Epithelial cell of alveolus of lung (primary cell): Measurements from ENCODE around the gene CCDC170.

GRCh38 chr6:150492511-150492708 lies 107.3 kb upstream of the PLEKHG1 start:
- RAMPAGE, long total RNA: no peak
- RRBS: no CpG with 5 or more reads among the region's 1 CpG

GRCh38 chr6:150600069-150601180 lies 740 bp downstream of the PLEKHG1 start:
- RAMPAGE, long total RNA: no peak
- RRBS: 3% methylated on average over 25 of the region's 104 CpGs

DNA sequence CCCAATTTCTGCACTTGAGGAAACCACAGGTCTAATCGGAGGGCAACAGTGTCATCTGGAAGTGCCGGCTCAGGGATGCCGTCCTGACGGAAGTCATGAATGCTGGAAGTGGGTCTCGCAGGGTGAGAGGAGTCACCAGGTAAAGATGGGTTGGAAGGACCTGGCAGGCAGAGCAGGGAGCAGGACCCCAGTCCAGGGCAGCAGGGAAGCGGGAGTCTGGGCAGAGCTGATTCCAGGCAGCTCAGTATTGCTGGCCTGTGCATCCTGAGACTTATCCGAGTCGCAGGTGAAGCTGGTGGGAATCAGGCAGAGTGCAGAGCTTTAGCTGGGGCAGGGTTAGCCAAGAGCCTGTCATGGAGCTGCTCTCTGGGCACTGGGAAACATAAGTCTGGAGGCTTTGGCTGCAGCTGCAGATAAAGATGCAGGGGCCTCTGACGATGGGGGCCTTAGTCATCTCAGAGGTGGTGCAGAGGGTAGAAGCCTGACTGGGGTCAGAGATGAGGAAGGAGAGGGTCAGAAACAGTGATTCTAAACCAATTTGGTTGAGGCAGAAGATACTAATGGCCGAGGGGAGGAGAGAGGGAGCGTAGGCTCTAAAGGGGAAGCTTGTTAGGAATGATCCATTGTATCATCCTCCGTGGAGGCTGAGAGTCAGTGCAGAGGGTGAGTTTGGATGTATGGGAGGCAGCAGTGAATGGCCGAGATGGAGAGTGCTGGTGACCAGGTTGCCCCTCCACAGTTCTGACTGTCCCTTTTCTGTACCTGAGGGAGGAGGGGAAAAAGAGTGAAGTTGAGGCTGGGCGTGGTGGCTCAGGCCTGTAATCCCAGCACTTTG lies 33.7 kb downstream of the PLEKHG1 start:
- RAMPAGE, long total RNA: no peak
- RRBS: no CpG with 5 or more reads among the region's 14 CpGs

DNA sequence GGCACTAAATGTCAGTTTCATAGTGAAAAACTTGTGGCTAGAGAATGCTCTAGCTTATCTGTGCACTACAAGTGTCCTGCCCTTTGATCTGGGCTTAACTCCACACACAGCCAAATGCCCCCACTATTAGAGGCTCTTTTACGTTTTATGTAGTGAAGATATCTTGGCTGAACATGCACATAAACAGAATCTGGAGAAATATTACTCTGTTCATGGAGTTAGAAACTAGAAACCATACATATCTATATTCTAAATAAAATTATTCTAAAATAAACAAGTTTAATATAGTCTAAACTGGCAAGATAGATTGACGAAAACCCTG lies 41.2 kb downstream of the PLEKHG1 start:
- RAMPAGE, long total RNA: no peak
- RRBS: no CpG with 5 or more reads among the region's 2 CpGs

GRCh38 chr6:150668326-150668887 lies 68.7 kb downstream of the PLEKHG1 start:
- RAMPAGE, long total RNA: no peak
- RRBS: no CpG with 5 or more reads among the region's 5 CpGs

DNA sequence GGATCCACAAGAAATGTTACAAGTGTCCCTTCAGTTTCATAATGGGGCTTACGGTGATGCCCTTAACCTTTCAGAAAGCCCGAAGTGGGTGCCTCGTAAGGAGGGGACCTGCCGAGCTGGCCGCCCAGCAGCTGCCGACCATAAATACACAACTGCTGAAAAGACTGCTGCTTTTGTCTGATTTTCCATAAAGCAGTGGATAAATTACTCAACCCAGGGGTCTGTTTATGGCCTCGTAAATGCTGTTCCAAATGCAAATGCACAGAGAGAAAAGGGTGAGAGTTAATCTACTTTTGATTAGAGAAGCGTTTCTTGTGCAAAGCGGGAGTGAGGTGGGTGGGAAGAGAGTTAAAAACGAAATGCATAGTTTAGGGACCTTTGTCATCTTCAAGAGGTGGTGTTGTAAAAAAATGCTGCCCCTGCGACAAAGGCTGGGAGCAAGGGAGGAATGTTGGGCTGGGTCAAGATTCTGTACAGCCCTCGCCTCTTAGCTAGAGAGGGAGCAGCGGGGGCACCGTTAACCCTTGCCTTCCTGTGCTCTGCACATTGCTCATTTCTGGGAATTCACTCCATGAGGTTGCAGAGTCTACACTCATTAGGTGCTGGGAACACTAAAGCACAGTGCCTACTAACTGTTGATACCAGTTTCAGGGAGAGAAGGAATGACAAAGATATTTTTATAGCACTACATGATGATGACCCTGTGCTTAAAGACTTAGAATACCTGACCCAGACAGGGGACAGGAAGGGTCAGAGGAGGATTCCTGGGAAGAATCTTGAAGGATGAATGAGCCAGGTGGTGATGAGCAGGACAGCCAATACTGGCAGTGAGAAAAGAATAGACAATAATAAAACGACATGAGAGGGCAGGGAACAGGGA lies 111.9 kb upstream of the MTHFD1L start:
- RAMPAGE, long total RNA: no peak
- RRBS: no CpG with 5 or more reads among the region's 15 CpGs

DNA sequence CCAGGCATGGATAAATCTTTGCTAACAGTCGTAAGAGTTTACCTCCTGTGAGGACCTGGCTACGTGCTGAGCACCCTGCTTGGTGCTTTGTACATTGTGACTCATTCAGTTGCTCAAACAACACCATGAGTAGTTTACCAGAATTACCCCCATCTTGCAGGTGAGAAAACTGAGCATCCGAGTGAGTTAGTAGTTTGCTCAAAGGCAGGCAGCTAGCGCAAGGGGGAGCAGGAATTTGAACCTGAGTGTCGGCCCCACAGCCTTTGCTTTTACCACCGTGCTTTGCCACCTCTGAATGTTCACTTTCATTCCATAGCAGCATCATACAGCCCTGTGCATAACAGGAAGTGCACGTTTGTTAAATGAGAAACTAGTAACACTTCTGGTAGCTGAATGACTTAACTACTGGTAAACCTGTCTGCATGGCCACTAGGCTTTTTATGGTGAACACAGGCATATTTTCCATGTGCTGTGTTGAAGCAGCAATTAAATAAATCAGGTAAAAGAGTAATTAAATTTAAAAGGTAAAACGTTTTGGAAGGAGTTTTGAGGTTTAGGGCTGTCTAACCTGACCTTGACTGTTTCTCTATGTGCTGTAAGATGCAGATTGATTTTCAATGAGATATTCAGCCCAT lies 122.0 kb downstream of the MTHFD1L start:
- RAMPAGE, long total RNA: no peak
- RRBS: no CpG with 5 or more reads among the region's 8 CpGs

DNA sequence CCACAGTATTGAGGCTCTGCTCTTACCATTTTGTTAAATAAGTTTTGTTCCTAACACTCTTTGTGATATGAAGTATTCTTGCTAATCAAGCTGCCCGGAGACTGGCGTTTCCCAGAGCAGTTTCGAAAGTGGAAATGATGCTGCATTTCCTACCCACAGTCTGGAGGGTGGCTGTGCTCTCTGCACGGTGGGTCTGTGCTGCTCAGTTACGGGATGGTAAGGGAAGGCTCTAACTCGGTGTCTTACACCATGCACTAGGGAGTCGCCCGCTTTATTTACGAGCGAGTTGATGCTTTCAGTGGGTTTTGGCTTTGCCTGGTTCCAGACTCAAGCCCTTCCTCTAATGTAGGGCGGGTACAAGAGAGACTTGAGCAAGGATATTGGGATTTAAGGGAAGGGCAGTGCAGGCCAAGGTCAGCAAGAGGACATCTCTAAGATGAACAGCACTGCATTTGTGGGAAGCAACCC lies 180.1 kb upstream of the AKAP12 start:
- RAMPAGE, long total RNA: no peak
- RRBS: no CpG with 5 or more reads among the region's 11 CpGs

- RAMPAGE, long total RNA: no peak
- RRBS: no CpG with 5 or more reads among the region's 9 CpGs
Observed at GRCh38 chr6:151060078-151060832, 179.5 kb upstream of the AKAP12 start.

- RAMPAGE, long total RNA: no peak
- RRBS: no CpG with 5 or more reads among the region's 13 CpGs
Observed at GRCh38 chr6:151254542-151255228, 14.9 kb downstream of the AKAP12 start.

DNA sequence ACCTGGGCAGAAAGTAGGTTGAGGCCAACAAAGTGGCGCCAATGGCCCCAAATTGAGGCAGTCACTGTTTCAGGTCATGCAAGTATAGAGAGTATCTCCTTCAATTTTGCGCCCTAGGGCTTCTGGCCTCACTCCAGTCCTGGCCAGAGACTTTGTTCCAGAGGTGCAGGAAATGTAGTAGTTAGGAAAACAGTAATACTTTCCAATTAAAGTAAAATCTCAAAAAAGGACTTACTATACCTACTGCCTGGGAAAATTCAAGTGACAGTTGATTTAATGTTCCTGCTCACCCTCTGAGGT lies 832 bp downstream of the ARMT1 start:
- RAMPAGE, long total RNA: no peak
- RRBS: no CpG with 5 or more reads among the region's 2 CpGs

- RAMPAGE, long total RNA: no peak
- RRBS: no CpG with 5 or more reads among the region's 10 CpGs
Observed at GRCh38 chr6:151490777-151491460, 2.9 kb upstream of the CCDC170 start.

DNA sequence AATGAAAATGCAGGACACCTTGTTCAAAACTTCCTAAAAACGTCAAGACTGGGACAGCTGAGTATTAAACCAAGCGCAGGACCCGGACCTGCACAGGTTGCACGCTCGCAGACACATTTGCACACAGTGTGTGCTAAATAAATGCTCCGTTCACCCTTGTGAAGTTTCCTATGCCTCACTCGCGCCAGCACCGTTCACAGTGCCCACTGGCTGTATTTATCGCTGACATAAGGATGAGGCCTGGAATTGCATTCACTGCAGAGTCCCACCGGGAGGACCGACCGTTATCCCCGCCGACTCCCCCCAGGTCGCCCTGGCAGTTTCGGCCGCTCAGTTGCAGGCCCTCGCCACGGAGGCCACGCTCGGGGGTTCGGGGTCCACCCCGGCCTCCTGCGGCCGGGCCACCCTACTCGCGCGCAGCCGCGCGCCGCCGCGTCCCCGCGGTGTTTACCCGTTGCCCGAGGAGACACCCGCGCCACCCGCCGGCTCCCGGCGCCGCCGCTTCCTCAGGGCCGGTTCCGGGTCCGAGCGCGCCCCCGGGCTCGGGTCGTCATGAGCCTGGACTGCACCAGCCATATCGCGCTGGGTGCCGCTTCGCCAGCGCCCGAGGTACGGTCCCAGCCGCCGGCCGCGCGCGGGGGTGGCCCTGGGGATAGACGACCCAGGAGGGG lies at the start of gene CCDC170:
CCDC170 (plus strand) TSS at position 441 of the 671 bp plus-strand sequence.
- RAMPAGE, long total RNA: no peak
- RRBS: 6% methylated on average over 31 of the region's 69 CpGs

- RAMPAGE, long total RNA: no peak
- RRBS: no CpG with 5 or more reads among the region's 4 CpGs
Observed at GRCh38 chr6:151656315-151656962, 151.0 kb upstream of the ESR1 start.

GRCh38 chr6:151680802-151682119 lies 126.2 kb upstream of the ESR1 start:
- RAMPAGE, long total RNA: no peak
- RRBS: 10% methylated on average over 4 of the region's 41 CpGs

GRCh38 chr6:151763260-151764389 lies 43.9 kb upstream of the ESR1 start:
- RAMPAGE, long total RNA: no peak
- RRBS: no CpG with 5 or more reads among the region's 24 CpGs

DNA sequence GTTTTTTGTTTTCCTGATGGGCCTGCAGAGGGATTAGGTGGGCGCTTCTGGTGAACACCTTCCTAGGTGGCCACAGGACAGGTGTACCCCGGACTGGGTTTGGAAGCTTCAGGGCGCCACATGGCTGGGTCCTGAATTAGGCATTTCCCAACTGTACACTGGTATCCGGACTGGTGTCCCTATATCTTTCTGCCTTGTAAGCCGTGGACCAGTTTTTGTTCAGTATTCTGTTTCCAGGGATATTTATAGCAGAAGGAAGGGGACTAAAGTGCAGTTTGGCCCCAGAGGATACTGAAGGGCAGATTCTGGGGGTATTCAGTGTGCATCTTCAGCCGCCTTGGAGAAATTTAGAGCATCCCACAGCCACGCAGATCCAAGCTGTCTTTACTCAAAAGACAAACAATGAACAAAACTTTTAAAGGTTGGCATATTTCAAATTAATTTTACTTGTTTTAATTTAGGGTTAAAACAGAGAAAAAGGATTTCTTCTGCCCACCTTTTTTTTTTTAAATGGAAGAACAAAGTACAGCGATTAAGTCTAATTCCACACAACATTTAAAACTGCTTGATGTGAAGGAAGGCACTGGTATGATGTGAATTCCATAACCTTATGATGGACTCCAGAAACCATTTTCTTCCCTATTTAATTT lies 2.0 kb downstream of the ESR1 start:
- RAMPAGE, long total RNA: no peak
- RRBS: 43% methylated on average over 3 of the region's 8 CpGs

DNA sequence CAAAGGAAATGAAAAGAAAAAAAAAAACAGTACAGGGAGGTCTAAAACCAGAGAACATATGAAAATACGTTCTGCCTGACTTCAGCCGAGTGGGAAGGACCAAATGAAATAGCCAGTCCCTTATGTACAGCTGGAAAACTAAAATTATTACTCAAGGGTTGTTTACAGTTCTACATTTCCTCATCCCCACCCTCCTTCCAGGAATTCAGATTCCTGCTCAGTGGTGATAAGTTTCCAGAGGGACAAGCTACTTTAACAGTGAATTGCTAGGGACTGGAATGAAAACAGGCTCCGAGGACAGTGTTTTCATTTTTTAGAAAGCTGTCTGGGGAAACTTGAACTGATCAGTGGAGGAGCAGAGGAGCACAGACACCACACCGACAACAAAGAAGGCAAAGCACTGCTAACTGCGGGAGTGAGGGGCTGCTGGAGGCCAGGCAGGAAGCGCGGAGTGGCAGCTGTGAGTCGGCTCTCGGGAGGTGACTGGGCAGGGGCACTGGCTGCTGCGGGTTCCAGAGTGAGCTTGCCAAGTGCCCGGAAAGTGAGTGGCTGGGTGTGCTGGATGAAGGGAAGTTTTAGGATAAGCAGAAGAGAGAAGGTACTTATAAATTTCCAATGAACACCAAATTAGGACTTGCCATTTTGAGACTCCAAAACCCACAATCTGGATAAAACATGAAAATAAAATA lies 322.3 kb downstream of the ESR1 start:
- RAMPAGE, long total RNA: no peak
- RRBS: no CpG with 5 or more reads among the region's 11 CpGs

DNA sequence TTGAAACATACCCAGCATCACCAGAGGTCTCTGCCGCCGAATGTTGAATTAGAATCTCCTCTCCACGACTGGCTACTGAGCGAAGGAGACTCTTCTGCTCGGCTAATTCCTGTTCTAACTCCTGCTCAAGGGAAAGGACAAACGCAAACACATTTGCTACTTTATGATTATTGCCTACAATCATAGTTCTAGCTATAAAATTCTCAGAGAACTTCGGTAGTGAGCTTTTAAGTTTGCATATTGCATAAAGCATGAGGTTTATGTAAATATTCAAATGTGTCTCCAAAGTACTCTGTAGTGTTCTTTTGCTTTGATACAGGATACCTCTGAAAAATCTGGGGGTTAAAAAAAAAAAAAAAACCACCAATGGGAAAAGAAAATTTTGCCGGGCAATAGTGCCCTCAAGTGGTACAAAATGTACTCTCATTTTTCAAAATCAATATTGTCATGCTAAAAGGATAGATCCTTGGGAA lies 369.1 kb downstream of the SYNE1 start:
- RAMPAGE, long total RNA: no peak
- RRBS: no CpG with 5 or more reads among the region's 8 CpGs

DNA sequence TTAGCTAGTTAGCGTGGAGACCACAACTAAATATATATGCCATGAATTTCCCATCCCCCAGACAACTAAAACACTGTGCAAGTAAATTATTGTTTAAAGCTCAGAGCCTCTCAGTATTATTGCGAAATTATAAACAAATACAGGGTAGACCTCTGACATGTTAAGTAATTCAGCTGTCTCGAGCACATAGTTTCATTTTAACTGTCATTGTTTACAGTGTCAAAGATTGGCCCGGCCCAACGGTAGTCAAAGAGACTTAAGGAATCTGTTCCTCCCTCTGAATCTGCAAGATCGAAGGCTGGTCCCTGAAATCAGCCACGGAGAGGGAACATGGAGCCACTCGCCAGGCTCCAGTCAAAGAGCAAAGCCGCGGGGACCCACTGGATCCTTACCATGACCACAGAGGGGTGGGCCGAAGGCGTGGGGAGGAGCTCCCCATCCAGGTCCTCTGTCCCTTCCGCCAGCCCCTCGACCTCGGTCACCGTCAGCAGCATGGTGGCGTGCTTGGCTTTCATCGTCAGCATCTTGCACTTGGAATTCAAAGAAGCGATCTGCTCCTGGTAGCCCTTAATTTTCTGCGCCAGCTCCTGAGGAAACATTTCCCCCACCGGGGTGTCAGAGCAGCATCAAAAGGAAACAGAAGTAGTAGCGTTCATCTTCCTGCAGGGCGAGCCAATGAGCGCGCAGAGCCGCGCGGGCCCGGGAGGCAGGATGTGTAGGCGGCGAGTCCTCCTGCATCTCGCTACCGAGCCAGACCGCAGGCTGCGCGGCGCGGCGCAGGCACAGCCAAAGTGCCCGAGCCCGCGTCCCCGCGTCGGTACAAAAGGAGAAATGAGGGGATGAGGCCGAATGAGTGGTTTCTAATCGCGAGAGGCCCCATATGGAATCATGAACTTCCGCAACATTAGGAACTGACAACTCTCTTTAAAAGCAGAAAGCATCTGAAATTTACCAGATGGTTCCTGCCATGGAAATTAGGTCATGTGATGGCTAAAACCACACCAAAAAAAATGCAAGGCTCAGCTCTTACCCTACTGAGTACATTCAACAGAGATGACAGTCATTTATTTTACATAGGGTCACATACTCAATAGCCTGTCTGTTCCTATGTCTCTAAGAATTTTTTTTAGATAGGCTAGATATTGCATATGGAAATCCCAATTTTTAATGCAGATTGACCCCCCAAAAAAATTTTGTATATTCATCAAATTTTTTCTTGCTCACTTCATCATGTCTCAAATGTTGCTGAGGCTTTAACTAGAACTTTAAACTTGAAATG lies 335.2 kb downstream of the SYNE1 start:
- RAMPAGE, long total RNA: no peak
- RRBS: 1% methylated on average over 8 of the region's 49 CpGs